ENCODE measurements around the genes RPS14 and SLC36A3.

DNA sequence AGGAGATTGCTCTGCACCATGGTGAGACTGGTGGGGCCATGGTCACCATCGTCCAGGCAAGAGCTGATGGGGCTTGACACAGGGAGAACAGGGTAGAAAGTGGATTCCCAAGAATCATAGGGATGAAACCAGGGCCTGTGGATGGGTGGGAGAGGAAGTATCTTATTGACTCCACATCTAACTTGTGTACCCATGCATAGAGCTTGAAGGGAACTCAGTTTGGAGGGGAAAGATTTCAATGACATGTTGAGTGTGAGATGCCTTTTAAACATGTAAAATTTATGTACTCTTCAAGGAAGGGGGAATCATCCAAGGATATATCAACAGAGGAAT is 4.4 kb downstream of the TCOF1 start:
- RAMPAGE, long total RNA, result no peak
- RRBS, 2 experiments, result no CpG with 5 or more reads among the region's 1 CpG
CAGE:
- cytosol, long polyA minus RNA, result no peak
- cytosol, long polyA plus RNA, result no peak
- long polyA plus RNA, result no peak
- nucleolus, long total RNA, result no peak
- nucleus, long polyA plus RNA, result no peak
- nucleus, long total RNA, result no peak

- RAMPAGE, long total RNA, result no peak
- RRBS, 2 experiments, result no CpG with 5 or more reads among the region's 7 CpGs
CAGE:
- cytosol, long polyA minus RNA, result start-site peak on the minus strand at chr5:150401661-150402218, 3,571 reads; start-site peak on the plus strand at chr5:150401670-150402225, 682 reads
- cytosol, long polyA plus RNA, result start-site peak on the plus strand at chr5:150401738-150401888, 737 and 108 reads in 2 replicates
- long polyA plus RNA, result no peak
- nucleolus, long total RNA, result start-site peak on the minus strand at chr5:150401669-150402226, 16,131 reads; start-site peak on the plus strand at chr5:150401762-150401823, 337 reads; start-site peak on the plus strand at chr5:150401959-150402214, 497 reads
- nucleus, long polyA plus RNA, result no peak
- nucleus, long total RNA, result no peak
Measured at GRCh38 chr5:150401649-150402307, 10.9 kb downstream of the CD74 start.

GRCh38 chr5:150446267-150447193 is 3.0 kb downstream of the RPS14 start:
- RAMPAGE, long total RNA, result no peak
- RRBS, 2 experiments, result no CpG with 5 or more reads among the region's 10 CpGs
CAGE:
- cytosol, long polyA minus RNA, result no peak
- cytosol, long polyA plus RNA, result no peak
- long polyA plus RNA, result no peak
- nucleolus, long total RNA, result no peak
- nucleus, long polyA plus RNA, result no peak
- nucleus, long total RNA, result no peak

- RAMPAGE, long total RNA, result start-site peak on the minus strand at chr5:150449690-150449742, 56,346 and 34,944 reads in 2 replicates
- RRBS, 2 experiments, result under 1% methylated on average over 12 to 20 of the region's 51 CpGs
CAGE:
- cytosol, long polyA minus RNA, result start-site peak on the minus strand at chr5:150449697-150449717, 58 reads
- cytosol, long polyA plus RNA, result start-site peak on the minus strand at chr5:150449703-150449745, 966 and 992 reads in 2 replicates
- long polyA plus RNA, result start-site peak on the minus strand at chr5:150449703-150449747, 678 and 836 reads in 2 replicates
- nucleolus, long total RNA, result start-site peak on the minus strand at chr5:150449677-150449737, 324 reads; start-site peak on the plus strand at chr5:150449794-150449814, 11 reads
- nucleus, long polyA plus RNA, result start-site peak on the minus strand at chr5:150449704-150449747, 730 and 724 reads in 2 replicates
- nucleus, long total RNA, result no peak
Measured at GRCh38 chr5:150449597-150450382, at the start of gene RPS14. Gene RPS14 (minus strand): TSS chr5:150449739.

DNA sequence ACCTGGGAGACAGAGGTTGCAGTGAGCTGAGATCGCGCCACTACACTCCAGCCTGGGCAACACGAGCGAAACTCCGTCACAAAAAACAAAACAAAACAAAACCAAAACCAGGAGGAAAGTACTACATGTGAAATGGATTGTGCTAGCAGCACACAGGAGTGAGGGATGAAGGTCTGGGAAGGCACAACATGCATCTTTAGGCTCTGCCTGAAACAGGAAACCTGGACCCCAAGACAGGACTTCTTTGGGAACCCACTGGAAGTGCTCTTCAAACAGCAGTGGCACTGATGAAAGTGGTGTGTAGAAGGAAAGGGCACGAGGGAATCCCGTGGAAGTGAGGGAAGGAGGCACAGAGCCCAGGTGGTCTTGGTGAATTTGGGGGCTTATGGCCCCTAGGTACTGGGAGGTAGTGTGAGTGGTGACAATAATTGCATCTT is 27.2 kb upstream of the RPS14 start:
- RAMPAGE, long total RNA, result no peak
- RRBS, 2 experiments, result no CpG with 5 or more reads among the region's 7 CpGs
CAGE:
- cytosol, long polyA minus RNA, result no peak
- cytosol, long polyA plus RNA, result no peak
- long polyA plus RNA, result no peak
- nucleolus, long total RNA, result no peak
- nucleus, long polyA plus RNA, result no peak
- nucleus, long total RNA, result no peak

- RAMPAGE, long total RNA, result no peak
- RRBS, 2 experiments, result no CpG with 5 or more reads among the region's 13 CpGs
CAGE:
- cytosol, long polyA minus RNA, result no peak
- cytosol, long polyA plus RNA, result no peak
- long polyA plus RNA, result no peak
- nucleolus, long total RNA, result no peak
- nucleus, long polyA plus RNA, result no peak
- nucleus, long total RNA, result no peak
Measured at GRCh38 chr5:150488363-150489450, 19.2 kb upstream of the NDST1 start.

DNA sequence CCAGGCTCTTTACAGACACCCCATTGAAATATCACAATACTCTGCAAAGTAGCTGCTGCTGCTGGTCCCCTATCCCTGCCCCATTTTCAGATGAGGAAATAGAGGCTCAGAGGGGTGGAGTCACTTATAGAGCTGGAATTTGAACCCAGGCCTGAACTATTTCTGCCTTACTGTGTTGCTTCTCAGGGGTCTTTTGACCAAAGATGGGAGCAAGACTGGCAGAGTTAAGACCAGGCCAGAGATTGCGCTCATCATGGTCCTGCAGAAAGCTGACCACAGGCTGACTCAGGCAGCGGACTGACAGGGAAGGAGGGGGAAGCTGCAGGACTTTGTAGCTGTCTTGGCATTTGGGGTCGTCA is 18.5 kb upstream of the NDST1 start:
- RAMPAGE, long total RNA, result no peak
- RRBS, 2 experiments, result no CpG with 5 or more reads among the region's 3 CpGs
CAGE:
- cytosol, long polyA minus RNA, result no peak
- cytosol, long polyA plus RNA, result no peak
- long polyA plus RNA, result no peak
- nucleolus, long total RNA, result no peak
- nucleus, long polyA plus RNA, result no peak
- nucleus, long total RNA, result no peak

DNA sequence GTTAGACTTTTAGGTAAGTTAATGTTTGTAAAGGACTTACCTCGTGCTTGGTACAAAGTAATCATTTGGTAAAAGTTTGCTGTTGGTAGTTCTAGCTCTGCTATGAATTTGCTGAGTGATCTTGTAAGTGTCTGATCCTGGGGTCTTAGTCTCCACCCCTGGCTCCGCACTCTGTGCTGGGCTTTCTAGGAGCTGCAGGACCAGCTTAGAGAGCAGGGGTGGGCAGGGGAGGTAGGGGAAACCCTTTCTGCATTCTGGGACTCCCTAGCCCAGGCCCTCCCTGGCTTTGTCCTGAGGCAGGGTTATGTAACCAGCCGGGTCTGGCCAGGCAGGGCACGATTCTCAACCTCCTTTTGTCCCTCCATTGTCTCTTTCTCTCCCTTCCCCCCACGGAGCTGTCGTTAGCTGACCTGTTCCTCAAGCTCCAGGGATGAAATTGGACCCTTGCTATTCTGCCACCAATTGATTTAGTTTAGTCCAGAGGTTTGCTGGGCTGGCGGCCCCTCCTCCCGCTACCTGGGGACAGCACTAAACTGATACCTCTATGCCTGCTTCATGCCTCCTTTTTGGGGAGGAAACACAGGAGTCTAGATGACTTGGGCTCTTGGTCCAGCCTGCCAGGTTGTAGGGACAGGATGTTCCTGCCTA is 9.5 kb upstream of the NDST1 start:
- RAMPAGE, long total RNA, result no peak
- RRBS, 2 experiments, result no CpG with 5 or more reads among the region's 8 CpGs
CAGE:
- cytosol, long polyA minus RNA, result no peak
- cytosol, long polyA plus RNA, result no peak
- long polyA plus RNA, result no peak
- nucleolus, long total RNA, result no peak
- nucleus, long polyA plus RNA, result no peak
- nucleus, long total RNA, result no peak

DNA sequence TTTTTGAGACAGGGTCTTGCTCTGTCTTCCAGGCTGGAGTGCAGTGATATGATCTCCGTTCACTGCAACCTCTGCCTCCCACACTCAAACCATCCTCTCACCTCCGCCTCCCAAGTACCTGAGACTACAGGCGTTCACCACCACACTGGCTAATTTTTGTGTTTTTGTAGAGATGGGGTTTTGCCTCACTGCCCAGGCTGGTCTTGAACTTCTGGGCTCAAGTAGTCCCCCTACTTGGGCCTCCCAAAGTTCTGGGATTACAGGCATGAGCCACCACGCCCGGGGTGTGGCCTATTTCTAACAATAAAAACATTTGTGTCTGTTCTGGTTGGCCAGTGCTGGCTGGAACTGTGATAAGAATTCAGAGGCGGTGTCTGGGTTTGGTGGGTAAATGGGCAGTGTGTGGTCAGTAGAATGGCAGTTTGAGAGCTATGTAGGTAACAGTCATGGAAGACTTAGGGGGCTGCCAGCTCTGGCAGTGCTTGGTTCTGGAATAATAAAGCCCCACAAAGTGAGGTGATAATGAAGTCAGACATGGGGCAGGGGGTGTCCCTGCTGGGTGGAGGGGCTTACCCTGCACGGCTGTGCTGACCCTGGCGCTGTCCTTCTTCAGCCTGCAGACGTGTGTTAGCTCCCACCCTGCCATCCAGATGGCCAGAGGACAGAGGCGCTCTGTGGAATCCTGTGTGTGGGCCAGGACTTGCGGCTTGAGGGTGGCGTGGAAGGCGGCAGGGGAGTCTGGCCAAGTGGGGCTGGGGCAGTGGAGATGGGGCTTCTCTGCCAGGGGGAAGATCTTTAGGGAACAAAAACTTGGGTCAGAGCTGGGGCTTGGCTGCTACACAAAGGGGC is 46.8 kb upstream of the SYNPO start:
- RAMPAGE, long total RNA, result no peak
- RRBS, 2 experiments, result no CpG with 5 or more reads among the region's 13 CpGs
CAGE:
- cytosol, long polyA minus RNA, result no peak
- cytosol, long polyA plus RNA, result no peak
- long polyA plus RNA, result no peak
- nucleolus, long total RNA, result no peak
- nucleus, long polyA plus RNA, result no peak
- nucleus, long total RNA, result no peak

DNA sequence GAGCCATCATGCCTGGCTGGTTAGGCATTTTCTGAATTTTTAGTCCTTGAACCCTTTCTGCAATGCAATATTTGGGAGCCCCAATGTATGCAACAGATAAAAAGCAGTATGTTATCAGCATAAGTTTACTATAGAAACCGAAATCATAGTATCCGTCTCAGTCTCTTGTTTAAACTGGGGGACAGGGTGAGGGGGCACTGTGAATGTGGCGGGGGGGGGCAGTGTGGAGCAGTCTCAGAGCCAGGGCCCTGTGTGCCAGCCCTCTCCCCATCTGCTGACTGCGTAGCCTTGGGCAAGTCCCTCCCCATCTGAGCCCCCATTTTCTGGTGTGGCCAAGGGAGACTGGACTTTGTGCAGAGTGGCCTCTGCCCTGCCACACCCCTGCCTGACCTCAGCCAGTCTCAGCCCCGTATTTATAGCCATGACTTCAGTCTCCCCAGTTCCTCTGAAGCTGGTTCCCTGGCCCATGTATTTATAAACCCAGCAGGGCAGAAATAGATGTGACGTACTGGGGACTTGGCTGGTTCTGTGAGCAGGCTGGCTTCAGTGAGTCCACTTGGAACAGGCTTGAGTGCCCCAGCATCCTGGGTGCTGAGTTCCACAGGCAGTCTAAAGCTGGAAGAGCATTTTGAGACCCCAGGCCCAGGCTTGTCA is 30.8 kb upstream of the SYNPO start:
- RAMPAGE, long total RNA, result no peak
- RRBS, 2 experiments, result no CpG with 5 or more reads among the region's 6 CpGs
CAGE:
- cytosol, long polyA minus RNA, result no peak
- cytosol, long polyA plus RNA, result no peak
- long polyA plus RNA, result no peak
- nucleolus, long total RNA, result no peak
- nucleus, long polyA plus RNA, result no peak
- nucleus, long total RNA, result no peak

GRCh38 chr5:150630904-150631577 is 9.4 kb upstream of the SYNPO start:
- RAMPAGE, long total RNA, result no peak
- RRBS, 2 experiments, result no CpG with 5 or more reads among the region's 9 CpGs
CAGE:
- cytosol, long polyA minus RNA, result no peak
- cytosol, long polyA plus RNA, result no peak
- long polyA plus RNA, result no peak
- nucleolus, long total RNA, result no peak
- nucleus, long polyA plus RNA, result no peak
- nucleus, long total RNA, result no peak

DNA sequence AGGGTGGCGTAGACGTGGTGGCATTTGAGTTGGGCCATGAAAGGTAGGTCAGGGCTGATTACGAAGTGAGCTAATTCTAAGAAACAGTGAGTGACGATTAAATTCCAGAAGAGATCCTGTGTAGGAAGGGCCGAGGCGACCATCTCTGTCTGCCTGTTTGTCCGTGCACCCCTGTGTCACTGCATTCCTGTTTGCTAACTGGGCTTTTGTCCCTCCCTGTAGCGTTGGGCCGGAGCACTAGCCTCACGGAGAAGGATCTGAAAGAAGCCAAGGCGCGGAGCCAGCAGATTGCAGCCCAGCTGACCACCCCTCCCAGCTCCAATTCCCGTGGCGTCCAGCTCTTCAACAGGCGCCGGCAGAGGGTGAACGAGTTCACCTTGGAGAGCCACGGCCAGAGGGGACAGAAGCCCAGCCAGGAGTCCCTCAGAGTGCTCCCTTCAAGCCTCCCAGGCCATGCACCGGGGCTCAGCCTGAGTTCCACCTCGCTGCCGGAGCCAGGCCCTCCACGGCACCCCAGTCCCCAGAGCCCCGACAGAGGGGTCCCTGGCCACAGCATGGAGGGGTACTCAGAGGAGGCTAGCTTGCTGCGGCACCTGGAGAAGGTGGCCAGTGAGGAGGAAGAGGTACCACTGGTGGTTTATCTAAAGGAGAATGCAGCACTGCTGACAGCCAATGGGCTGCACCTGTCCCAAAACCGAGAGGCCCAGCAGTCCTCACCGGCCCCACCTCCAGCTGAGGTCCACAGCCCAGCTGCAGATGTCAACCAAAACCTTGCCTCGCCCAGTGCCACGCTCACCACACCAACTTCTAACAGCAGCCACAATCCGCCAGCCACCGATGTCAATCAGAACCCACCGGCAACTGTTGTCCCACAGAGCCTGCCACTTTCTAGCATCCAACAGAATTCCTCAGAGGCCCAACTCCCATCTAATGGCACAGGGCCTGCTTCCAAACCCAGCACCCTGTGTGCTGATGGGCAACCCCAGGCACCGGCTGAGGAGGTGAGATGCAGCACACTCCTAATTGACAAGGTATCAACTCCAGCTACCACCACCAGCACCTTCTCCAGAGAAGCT is 7.6 kb downstream of the SYNPO start:
- RAMPAGE, long total RNA, result no peak
- RRBS, 2 experiments, result 79% methylated on average over 3 of the region's 32 CpGs; no CpG with 5 or more reads in 1 of the 2 experiments
CAGE:
- cytosol, long polyA minus RNA, result no peak
- cytosol, long polyA plus RNA, result no peak
- long polyA plus RNA, result no peak
- nucleolus, long total RNA, result no peak
- nucleus, long polyA plus RNA, result no peak
- nucleus, long total RNA, result no peak

- RAMPAGE, long total RNA, result no peak
- RRBS, 2 experiments, result 1 to 2% methylated on average over 20 of the region's 90 CpGs
CAGE:
- cytosol, long polyA minus RNA, result start-site peak on the plus strand at chr5:150656439-150656447, 15 reads
- cytosol, long polyA plus RNA, result no peak
- long polyA plus RNA, result no peak
- nucleolus, long total RNA, result no peak
- nucleus, long polyA plus RNA, result no peak
- nucleus, long total RNA, result no peak
Measured at GRCh38 chr5:150656385-150657366, 4.4 kb upstream of the MYOZ3 start.

DNA sequence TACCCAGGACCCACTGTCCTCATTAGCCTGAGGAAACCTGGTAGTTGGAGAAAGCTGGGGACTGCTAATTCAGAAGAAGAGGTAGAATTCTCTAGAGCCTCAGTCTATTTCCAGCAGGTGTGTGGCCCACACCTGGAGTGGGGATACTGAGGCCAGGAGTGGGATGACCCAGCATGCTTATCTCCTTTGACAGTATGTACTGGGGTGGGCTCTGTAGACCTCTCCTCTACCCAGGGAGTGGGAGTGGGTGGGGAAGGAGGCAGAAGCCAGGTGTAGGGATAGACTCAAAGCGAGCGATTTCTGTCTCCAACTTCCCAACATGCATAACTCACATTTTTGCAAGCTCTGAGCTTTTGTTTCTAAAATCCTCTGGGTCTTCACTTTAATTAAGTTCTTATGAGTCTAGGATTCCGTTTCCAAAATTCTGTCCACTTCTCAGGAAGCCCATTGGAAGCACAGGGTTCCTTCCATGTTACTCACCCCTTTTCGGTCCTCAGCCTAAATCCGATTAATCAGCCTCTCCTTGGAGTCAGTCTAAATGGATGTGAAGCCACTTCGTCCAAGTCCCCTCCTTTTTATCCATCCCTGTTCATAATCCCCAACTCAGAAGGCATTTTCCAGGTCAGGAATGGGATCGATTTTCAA is 1.3 kb downstream of the GPX3 start:
- RAMPAGE, long total RNA, result no peak
- RRBS, 2 experiments, result no CpG with 5 or more reads among the region's 7 CpGs
CAGE:
- cytosol, long polyA minus RNA, result no peak
- cytosol, long polyA plus RNA, result no peak
- long polyA plus RNA, result no peak
- nucleolus, long total RNA, result no peak
- nucleus, long polyA plus RNA, result no peak
- nucleus, long total RNA, result no peak

DNA sequence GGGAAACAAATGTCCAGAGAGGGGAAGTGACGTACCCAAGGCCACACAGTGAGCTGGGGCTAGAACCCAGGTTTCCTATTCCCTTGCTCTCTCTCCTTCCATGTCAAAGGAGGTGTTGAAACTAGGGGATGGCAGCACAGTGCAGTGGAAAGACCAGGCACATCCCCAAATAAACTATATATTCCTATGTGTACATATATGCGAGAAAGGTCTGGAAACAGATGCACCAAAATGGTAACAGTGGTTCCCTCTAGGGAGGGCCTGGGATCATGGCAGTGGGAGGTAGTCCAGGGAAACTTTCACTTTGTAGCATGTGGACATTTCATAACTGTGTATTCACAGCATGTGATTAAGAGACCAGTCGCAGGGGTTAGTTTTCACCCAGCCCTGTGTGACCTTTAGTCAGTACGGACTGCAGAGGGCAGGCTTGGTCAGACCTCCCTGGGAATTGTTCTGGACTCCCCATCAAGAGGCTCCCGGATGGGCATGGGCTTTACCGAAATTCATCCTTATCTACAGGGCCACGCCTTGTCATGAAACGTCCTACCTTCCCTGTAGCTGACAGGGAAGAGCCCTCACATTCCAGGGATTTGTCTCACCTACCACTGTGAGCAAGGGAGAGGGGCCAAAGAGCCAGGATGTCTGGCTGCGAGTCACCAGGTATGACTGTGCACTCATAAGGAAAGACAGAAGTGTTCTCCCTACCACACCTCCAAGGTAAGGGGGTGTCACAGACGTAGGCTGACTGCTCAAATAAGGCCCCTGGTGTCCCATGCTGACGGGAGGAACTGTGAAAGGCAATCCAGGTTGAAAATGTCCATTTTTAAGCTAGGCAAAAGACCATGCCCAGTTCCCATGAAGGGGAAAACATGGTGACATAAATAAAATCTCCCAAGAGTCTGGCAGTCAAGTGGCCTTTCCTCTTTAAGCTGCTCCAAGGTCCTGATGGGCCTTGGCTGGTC is 19.9 kb downstream of the GPX3 start:
- RAMPAGE, long total RNA, result no peak
- RRBS, 2 experiments, result no CpG with 5 or more reads among the region's 11 CpGs
CAGE:
- cytosol, long polyA minus RNA, result no peak
- cytosol, long polyA plus RNA, result no peak
- long polyA plus RNA, result no peak
- nucleolus, long total RNA, result no peak
- nucleus, long polyA plus RNA, result no peak
- nucleus, long total RNA, result no peak

GRCh38 chr5:151078157-151079276 is 2.3 kb downstream of the TNIP1 start:
- RAMPAGE, long total RNA, result no peak
- RRBS, 2 experiments, result no CpG with 5 or more reads among the region's 20 CpGs
CAGE:
- cytosol, long polyA minus RNA, result no peak
- cytosol, long polyA plus RNA, result no peak
- long polyA plus RNA, result no peak
- nucleolus, long total RNA, result no peak
- nucleus, long polyA plus RNA, result no peak
- nucleus, long total RNA, result no peak

DNA sequence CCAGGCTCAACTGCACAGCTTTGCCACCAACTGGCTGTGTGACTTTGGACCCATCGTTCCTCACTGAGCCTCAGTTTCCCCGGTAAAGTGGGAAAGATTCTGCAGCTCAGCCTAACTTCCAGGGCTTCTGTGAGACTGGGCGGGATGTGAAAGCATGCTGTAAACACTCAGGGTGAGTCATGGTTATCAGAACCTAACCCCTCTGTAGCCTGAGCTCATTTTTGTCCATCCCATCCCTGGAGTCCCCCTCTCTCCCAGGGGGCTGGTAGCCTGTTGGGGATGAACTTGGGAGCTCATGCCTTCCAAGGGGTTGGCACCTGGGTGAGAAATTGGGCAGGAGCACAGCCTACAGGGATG is 2.3 kb downstream of the CCDC69 start:
- RAMPAGE, long total RNA, result no peak
- RRBS, 2 experiments, result no CpG with 5 or more reads among the region's 3 CpGs
CAGE:
- cytosol, long polyA minus RNA, result no peak
- cytosol, long polyA plus RNA, result no peak
- long polyA plus RNA, result no peak
- nucleolus, long total RNA, result no peak
- nucleus, long polyA plus RNA, result no peak
- nucleus, long total RNA, result no peak

DNA sequence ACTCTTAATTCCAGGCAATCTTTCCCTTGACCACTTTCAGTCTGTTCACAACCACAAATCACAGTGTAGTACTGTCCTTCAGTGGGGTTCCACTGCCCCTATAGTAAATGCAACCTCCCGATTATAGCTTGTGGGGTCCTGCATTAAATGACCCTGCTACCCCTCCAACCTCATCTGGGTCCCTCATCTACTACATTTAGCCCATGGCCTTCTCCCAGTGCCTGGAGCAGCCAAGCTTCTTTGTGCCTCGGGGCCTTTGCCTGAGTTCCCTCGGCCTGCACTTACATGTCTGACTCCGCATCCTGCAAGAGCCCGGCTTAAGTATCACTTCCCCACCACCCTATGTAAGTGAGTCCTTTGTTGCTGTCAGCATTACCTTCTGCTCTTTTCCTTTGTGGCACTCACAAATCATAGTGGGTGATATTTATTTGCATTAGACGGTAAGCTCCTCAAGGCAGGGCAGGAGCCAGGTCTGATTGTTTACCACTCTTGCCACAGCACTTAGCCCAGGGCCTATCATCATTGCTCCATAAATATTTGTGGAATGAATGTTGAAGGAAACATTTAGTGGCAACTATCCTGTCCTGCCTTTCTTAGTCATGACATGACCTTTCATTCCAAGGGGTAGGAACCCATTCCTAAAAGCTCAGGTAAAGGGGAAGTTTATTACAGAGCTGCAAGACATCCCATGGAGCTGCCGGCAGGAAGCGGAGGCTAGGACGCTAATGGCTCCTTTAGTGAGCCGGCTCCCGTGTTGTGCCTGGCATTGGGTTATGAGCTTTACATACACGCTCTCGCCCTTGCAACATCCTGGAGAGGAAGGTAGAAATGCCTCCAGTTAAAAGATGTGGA is 4.8 kb downstream of the GM2A start:
- RAMPAGE, long total RNA, result no peak
- RRBS, 2 experiments, result 100% methylated on average over 4 of the region's 13 CpGs; no CpG with 5 or more reads in 1 of the 2 experiments
CAGE:
- cytosol, long polyA minus RNA, result no peak
- cytosol, long polyA plus RNA, result no peak
- long polyA plus RNA, result no peak
- nucleolus, long total RNA, result no peak
- nucleus, long polyA plus RNA, result no peak
- nucleus, long total RNA, result no peak

- RAMPAGE, long total RNA, result no peak
- RRBS, 2 experiments, result no CpG with 5 or more reads among the region's 3 CpGs
CAGE:
- cytosol, long polyA minus RNA, result no peak
- cytosol, long polyA plus RNA, result no peak
- long polyA plus RNA, result no peak
- nucleolus, long total RNA, result no peak
- nucleus, long polyA plus RNA, result no peak
- nucleus, long total RNA, result no peak
Measured at GRCh38 chr5:151303584-151304078, at the start of gene SLC36A3. Gene SLC36A3 (minus strand): TSS chr5:151303766.